Hepatocyte (in vitro differentiated cells and primary cell): ENCODE measurements around a stretch of chr2.

GRCh38 chr2:23617179-23618401 lies 232.6 kb downstream of the KLHL29 start:
- RAMPAGE, long total RNA, result no peak
- RRBS, result no CpG with 5 or more reads among the region's 32 CpGs

DNA sequence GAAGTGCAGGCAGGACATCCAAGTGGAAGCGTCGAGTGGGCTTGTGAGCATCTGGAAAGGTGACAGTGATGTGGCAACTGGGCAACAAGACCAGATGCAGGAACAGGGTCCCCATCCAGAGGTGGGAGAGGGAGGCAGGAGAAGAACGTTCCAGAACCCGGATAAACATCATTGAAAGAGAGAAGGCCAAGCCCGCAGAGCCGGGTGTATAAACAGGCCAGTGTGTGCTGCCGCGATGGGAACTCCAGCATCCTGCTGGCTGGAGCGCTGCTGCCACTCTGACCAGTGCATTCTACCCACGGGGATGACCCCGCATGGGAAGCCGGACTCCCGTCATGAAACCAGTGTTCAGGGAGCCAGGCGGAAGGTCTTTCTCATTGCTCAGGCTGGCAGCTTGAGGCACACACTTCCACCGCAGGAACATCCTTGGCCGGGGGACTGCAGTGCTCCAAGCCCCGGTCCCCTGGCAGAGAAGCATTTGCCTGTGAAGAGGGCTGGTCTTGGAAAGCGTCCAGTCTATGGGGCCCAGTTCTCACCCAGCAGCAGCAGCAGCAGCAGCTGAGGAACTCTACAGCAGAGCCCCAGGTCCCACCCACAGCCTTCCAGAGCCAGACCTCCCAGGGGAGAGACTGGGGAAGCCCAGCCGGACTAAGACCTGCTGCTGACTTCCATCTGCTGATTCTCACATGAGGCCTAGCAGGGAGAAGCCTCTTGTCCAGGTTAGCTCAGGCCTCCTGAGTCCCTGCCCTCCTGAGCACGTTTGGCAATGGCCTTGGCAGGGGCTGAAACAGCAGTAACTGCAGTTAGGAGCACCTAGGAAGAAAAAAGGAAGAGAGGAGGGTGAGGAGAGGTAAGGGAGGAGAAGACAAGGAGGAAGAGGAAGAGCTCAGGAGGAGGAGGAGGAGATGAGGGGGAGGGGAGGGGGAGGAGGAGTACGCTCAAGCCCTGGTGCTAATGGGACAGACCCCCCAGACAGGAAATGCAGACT lies 236.0 kb downstream of the KLHL29 start:
- RAMPAGE, long total RNA, result no peak
- RRBS, result 77% methylated on average over 6 of the region's 21 CpGs

- RAMPAGE, long total RNA, result no peak
- RRBS, result no CpG with 5 or more reads among the region's 7 CpGs
These were observed 895 bp upstream of the ATAD2B start for GRCh38 chr2:23927796-23928240.

DNA sequence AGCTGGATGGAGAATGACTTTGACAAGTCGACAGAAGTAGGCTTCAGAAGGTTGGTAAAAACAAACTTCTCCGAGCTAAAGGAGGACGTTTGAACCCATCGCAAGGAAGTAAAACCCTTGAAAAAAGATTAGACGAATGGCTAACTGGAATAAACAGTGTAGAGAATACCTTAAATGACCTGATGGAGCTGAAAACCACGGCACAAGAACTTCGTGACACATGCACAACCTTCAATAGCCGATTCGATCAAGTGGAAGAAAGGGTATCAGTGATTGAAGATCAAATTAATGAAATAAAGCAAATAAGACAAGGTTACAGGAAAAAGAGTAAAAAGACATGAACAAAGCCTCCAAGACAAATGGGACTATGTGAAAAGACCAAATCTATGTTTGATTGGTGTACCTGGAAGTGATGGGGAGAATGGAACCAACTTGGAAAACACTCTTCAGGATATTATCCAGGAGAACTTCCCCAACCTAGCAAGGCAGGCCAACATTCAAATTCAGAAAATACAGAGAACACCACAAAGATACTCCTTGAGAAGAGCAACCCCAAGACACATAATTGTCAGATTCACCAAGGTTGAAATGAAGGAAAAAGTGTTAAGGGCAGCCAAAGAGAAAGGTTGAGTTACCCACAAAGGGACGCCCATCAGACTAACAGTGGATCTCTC lies 11.8 kb upstream of the TP53I3 start:
- RAMPAGE, long total RNA, result no peak
- RRBS, result no CpG with 5 or more reads among the region's 10 CpGs

DNA sequence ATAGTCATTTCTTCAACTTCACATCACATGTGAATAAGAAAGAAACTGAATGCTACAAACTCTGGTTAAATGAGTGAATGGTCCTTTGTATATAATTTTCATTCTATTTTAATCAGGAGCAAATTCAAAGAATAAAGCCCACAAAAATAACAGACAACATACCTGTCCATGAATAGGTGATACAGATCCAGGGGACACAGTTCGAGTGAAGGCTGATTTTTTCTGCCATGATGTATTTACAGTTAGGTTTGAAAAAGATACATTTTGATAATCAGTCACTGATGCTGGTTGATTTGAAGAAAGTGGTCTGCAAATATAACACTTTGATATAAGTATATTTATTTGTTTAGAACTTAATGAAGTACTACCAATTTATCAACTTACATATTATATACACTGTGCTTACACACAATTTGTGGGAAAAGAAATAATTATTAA lies 86.1 kb downstream of the FAM228A start:
- RAMPAGE, long total RNA, result no peak
- RRBS, result no CpG with 5 or more reads among the region's 1 CpG

DNA sequence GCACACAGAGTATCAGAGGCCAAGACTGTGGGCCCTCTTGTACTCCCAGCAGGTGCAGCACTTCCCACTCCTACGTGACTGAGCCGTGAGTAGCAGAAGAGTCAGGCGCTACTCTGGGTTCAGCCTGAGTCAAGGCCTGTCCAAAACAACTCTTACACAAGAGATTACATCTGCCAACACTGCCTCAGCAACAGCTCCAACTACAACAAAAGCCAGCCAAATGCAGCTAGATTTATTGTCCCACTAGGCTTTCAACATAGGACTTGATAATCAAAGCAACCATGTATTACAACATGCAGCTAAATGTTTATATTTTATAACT lies 56.2 kb downstream of the ITSN2 start:
- RAMPAGE, long total RNA, result no peak
- RRBS, result no CpG with 5 or more reads among the region's 3 CpGs

DNA sequence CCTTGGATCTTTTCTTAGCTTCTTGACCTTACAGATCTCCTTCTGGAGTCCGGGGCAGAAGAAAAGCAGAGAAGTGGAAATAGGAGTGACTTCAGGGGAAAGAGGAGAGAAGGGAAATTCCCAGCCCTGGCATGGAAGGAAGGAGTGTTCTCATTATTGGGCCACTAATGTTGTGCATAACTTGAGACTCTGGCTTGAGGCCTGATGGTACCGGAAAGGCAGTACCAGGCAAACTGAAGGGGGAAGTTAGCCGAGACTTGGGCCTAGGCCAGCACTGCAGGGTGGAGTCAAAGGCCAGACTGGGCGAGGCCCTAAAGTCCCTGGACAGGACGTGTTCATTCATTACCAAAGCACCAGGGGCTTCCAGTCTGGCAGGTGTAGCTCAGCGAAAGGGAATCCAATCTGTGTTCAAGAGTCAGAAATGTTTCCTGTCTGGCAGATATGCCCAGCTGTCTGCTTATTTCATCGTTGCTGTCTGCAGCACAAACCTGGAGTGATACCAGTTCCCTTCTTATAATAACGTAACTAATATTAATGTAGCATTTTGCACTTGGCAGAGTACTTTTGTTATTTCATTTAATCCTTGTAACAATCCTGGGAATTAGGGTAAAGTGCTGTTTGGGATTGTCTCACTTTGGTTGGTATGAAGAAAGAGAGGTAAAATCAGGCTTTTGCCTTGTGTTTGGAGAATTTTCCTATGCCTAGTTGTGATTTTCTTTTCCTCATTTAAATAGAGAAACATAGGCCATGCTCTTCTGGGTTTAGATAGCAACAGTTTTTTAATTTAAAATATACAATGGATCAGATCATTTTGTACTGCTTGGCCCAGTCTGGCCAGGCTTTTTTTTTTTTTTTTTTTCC lies 4.8 kb upstream of the ITSN2 start:
- RAMPAGE, long total RNA, result no peak
- RRBS, result no CpG with 5 or more reads among the region's 8 CpGs

GRCh38 chr2:24403629-24403854 lies 43.2 kb upstream of the ITSN2 start:
- RAMPAGE, long total RNA, result no peak
- RRBS, result no CpG with 5 or more reads among the region's 3 CpGs

GRCh38 chr2:24522039-24522558 lies 31.0 kb downstream of the NCOA1 start:
- RAMPAGE, long total RNA, result no peak
- RRBS, result no CpG with 5 or more reads among the region's 1 CpG

GRCh38 chr2:24819527-24820347 lies 26.5 kb downstream of the CENPO start:
- RAMPAGE, long total RNA, result no peak
- RRBS, result no CpG with 5 or more reads among the region's 23 CpGs

GRCh38 chr2:24832674-24833495 lies 39.7 kb downstream of the CENPO start:
- RAMPAGE, long total RNA, result no peak
- RRBS, result no CpG with 5 or more reads among the region's 23 CpGs

DNA sequence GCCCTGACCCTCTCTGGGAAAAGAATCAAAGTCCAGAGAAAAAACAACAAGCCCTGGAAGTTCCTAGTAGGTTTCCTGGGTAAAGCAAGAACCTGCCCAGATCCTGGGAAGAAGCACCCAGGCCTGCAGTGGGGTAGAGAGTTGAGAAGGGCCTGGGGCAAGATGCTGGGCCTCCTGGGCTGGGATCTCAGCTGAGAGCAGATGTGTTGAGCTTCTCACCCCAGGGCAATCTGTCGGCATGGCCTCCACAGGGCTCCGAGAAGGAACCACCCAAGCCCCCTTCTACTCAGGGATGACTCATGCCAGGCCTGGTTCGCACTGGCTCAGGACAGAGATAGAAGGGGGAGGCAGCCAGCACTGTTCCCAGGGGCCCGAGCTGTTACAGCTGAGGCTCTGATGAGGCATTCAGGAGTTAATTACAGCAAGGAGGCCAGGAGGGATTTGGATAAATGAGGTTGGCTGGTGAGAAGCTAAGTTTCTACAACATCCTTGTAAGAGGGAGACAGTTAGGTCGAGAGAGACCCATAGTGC lies 62.5 kb downstream of the CENPO start:
- RAMPAGE, long total RNA, result no peak
- RRBS, result no CpG with 5 or more reads among the region's 5 CpGs

DNA sequence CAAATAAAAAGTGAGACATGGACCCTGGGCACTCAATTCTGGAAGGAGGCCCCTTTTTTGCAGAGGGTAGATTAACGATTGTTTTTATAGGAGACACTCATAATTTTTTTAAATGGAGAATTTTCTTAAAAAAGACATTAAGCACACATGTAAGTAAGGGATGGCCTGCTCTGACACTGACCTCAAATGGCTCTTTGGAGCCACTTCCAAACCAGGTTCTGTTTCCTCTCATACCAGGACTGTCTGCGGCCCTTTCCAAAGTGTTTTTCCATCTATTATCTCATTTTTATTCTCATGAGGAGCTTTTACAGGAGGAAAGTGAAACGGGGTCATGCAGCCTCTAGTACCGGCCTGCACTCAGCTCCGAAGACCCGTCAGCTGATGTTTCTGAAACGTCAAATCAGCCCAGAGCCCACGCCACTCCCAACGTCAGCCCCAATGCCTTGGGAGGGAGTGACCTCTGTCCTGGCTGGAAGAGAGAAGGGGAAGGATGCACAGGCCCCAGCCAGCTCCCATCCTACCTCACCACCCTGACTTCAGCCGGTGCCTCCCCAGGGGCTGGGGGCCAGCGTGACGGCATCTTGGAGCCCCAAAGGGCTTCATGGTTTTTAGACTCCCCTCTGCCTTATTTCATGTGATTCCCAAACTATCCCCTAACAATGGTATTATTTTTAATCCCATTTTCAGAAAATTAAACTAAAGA lies 58.6 kb downstream of the ADCY3 start:
- RAMPAGE, long total RNA, result no peak
- RRBS, result no CpG with 5 or more reads among the region's 12 CpGs

GRCh38 chr2:24912195-24912718 lies 7.8 kb downstream of the ADCY3 start:
- RAMPAGE, long total RNA, result no peak
- RRBS, result no CpG with 5 or more reads among the region's 7 CpGs

GRCh38 chr2:25204070-25204963 lies 35.9 kb upstream of the POMC start:
- RAMPAGE, long total RNA, result no peak
- RRBS, result 17% methylated on average over 25 of the region's 62 CpGs

DNA sequence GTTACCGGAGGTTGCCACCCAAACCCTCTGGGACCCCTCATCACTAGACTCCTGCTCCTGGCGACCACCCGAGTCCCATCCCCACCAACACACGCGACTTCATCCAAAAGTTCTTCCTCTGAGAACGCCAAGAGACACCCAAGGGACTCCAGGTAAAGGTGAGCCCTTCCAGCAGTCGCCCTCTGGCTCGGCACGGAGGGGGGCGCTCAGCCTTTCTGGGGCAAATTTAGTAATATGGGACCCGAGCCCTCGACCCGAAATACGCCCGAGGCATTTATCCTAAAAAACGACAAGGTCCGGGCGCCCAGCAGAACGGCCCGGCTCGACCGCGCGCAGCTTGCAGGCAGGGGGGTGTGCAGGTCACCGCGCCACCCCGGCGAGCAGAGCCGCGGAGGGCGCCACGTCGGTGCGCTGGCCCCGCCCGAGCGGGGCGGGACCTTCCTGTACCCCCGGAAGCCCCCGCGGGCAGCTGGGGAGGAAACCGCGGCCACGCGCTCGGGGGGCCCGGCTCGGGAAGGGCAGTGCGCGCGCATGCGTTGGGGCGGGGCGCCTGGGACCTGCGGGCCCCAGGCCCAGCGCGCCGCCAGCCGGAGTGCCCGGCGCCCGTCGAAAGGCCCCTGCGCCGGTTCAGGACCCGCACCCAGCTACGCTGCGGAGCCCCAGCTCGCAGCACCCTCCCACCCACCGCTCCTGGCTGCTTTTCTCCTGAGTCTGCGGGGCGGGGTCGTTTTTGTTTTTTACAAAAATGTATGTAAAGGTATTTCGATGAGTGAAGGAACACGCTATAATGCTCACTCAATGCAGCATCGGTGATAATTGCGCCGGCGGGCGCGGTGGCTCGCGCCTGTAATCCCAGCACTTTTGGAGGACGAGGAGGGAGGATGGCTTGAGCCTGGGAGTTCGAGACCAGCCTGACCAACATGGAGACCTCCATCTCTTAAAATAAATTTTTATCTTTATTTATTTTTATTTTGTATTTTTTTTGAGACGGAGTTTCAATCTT lies 47.6 kb upstream of the POMC start:
- RAMPAGE, long total RNA, result no peak
- RRBS, result 6% methylated on average over 37 of the region's 86 CpGs

GRCh38 chr2:25291030-25291604 lies 50.6 kb downstream of the DNMT3A start:
- RAMPAGE, long total RNA, result no peak
- RRBS, result no CpG with 5 or more reads among the region's 16 CpGs

DNA sequence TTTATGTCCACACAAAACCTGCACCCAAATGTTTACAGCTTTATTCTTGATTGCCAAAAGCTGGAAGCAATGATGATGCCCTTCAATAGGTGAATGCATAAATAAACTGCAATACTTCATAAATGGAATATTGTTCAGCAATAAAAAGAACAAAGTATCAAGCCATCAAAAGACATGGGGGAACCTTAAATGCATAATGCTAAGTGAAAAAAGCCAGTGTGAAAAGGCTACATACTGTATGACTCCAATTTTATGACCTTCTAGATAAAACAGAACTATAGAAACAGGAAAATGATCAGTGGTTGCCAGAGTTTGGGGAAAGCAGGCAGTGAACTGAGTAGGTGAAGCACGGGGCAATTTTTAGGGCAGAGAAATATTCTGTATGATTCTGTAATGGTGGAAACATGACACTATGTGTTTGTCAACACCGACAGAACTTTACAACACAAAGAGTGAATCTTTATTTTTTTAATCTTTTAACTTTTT lies 14.9 kb downstream of the DTNB start:
- RAMPAGE, long total RNA, result no peak
- RRBS, result no CpG with 5 or more reads among the region's 2 CpGs

- RAMPAGE, long total RNA, result no peak
- RRBS, result no CpG with 5 or more reads among the region's 4 CpGs
These were observed 19.6 kb upstream of the KIF3C start for GRCh38 chr2:26001765-26002359.

GRCh38 chr2:26013576-26014141 lies 20.2 kb upstream of the RAB10 start:
- RAMPAGE, long total RNA, result no peak
- RRBS, result no CpG with 5 or more reads among the region's 2 CpGs